ENCODE data around the genes CCDC138, EDAR, SH3RF3 and MALL.

DNA sequence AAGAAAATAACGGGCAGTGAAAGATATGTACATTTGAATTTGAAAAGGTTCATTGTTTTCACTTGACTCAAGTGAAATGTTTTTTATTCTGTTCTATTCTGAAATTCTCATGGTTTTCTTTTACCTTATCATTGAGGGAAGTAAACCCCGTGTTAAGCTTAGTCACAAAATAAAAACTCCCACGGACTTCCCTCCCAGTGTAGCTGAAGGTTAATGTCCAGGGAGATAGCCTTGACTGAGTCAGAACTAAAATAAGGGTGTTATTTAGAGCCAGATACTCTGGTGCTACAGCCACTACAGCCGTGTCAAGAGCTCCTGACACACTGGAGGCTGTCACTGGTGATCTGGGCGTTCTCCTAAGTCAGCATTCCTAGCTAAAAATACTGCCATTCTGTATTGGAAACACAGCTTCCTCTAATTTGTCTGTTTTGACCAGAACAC lies 82.0 kb upstream of the RANBP2 start:
- RRBS: no CpG with 5 or more reads among the region's 5 CpGs

DNA sequence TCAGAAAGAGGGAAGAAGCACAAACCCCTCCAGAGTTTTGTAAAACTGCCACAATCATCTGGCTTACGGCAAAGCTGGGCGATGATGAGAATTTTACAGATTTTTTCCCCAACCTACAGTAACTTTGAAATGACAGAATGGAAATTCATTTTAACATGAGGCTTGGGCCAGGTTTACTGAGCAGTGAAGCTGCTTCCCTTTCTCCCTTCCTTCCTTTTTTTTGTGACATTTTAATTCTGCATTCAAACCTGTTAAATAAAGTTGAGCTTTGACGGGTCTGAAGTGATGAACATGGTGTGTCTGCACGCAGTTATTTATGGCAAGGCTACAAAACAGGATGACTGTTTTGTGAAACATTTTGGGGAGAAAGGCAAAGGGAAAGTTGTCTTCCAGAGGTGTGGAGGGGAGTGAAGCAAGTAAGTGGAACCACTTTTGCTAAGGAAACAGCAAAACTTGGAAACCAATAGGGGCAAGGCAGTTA lies 61.7 kb upstream of the RANBP2 start:
- RRBS: no CpG with 5 or more reads among the region's 4 CpGs

DNA sequence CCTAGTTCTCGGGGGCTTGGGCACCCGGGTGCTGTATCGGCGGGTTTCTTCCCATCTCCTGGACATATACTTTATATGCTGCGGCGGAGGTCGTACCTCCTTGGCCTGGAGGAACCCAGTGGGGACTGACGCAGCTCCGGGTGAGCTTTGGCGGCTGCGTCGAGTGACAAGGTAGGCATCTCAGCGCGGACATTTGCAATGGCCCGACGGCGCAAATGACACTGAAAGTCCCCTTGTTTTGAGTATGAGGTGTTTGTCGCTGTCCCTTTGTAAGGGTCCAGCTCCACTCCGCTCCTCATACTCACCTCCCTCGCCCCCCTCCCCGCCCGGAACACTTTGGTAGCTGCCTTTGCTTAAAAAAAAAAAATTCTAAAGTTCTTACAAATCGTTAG lies 717 bp downstream of the RANBP2 start:
- RRBS: no CpG with 5 or more reads among the region's 23 CpGs

DNA sequence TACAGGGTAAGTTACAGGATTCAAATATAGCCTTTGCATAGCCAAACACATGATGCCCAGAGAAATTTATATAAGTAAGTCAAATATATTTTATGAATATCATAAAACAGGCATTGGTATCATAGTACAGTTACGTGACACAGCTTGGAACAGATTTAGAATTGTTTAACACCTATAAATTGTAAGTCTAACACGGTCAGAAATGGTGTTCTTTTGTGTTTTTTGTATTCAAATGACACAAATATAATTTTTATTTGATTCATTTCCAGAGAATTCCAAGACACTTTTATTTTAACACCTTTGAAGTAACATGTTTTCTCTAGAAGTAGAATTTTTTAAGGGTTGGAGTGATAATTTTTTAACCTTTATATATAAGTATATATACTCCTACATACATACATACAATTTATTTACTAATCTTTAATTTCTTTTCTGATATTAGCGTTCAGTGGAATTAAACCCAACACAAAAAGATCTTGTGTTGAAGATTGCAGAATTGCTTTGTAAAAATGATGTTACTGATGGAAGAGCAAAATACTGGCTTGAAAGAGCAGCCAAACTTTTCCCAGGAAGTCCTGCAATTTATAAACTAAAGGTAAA lies 11.7 kb downstream of the RANBP2 start:
- RRBS: no CpG with 5 or more reads among the region's 3 CpGs

GRCh38 chr2:108756348-108756820 lies 30.2 kb upstream of the CCDC138 start:
- RRBS: no CpG with 5 or more reads among the region's 2 CpGs

DNA sequence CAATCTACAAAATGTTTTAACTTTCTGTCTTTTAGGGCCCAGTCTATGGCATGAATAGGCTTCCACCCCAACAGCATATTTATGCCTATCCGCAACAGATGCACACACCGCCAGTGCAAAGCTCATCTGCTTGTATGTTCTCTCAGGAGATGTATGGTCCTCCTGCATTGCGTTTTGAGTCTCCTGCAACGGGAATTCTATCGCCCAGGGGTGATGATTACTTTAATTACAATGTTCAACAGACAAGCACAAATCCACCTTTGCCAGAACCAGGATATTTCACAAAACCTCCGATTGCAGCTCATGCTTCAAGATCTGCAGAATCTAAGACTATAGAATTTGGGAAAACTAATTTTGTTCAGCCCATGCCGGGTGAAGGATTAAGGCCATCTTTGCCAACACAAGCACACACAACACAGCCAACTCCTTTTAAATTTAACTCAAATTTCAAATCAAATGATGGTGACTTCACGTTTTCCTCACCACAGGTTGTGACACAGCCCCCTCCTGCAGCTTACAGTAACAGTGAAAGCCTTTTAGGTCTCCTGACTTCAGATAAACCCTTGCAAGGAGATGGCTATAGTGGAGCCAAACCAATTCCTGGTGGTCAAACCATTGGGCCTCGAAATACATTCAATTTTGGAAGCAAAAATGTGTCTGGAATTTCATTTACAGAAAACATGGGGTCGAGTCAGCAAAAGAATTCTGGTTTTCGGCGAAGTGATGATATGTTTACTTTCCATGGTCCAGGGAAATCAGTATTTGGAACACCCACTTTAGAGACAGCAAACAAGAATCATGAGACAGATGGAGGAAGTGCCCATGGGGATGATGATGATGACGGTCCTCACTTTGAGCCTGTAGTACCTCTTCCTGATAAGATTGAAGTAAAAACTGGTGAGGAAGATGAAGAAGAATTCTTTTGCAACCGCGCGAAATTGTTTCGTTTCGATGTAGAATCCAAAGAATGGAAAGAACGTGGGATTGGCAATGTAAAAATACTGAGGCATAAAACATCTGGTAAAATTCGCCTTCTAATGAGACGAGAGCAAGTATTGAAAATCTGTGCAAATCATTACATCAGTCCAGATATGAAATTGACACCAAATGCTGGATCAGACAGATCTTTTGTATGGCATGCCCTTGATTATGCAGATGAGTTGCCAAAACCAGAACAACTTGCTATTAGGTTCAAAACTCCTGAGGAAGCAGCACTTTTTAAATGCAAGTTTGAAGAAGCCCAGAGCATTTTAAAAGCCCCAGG lies 22.9 kb upstream of the CCDC138 start:
- RRBS: no CpG with 5 or more reads among the region's 21 CpGs

- RRBS: 1% methylated on average over 14 of the region's 48 CpGs
Measured at GRCh38 chr2:108786056-108786872, at the start of gene CCDC138. TSS of gene CCDC138 (plus strand) at chr2:108786771.

DNA sequence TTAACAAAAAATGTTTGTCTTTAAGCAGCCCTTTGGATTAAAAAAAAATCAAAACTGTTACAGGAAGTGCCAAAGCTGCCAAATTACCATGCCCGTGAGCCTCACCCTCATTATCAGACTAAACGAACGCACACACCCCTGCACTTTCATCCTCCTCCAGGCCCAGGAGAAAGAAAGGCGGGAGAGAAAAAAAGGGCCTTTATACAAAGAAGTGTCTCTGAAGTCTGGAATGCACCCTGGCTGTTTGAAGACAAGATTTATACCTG lies 31.1 kb downstream of the EDAR start:
- RRBS: no CpG with 5 or more reads among the region's 4 CpGs

DNA sequence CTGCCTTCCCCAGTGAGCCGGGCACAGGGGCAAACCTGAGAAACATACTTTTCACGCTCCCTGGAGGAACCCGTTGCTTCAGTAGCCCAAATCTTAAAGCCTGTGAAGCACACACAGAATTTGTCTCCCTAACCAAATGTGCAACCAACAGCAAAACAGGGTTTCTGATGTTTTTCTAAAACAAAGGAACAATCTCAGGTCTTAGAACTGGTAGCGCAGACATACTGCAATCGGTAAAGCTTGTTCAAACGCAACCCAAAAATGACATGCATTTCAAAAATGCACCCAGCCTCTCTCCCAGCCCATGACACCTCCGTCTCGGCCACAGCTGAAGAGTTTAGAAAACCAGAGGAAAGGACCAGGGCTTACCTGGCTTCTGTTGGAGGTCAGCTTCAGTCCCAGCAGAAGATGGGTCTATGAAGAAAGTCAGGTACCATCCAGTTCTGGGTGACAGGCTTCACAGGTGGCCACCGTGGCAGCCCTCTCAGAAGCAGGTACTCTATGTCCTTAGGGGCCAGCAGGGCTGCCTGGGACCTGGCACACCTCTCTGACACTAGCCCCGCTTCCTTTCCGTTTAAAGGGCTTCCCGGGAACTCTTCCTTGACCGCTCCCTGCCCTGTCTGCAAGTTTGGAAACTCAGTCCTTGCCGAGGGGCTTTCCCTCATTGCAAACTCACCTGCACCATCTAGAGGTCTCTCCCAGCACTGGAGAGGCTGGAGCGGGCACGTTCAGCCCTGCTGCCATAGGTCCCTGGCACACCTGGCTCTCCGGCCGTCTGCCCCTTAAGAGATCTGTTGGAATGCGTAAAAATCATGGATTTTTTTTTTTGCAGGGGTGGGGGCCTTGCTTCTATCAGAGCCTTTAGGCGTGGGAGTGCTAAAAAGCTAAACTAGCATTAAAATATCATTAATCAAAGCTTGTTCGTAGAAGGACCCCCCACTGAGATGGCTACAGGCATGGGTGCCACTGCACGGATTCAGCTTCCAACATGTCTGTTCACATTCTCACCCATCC lies at the start of gene EDAR:
TSS of gene EDAR (minus strand) at position 630 of the 1,014 bp plus-strand sequence.
- RRBS: no CpG with 5 or more reads among the region's 22 CpGs

DNA sequence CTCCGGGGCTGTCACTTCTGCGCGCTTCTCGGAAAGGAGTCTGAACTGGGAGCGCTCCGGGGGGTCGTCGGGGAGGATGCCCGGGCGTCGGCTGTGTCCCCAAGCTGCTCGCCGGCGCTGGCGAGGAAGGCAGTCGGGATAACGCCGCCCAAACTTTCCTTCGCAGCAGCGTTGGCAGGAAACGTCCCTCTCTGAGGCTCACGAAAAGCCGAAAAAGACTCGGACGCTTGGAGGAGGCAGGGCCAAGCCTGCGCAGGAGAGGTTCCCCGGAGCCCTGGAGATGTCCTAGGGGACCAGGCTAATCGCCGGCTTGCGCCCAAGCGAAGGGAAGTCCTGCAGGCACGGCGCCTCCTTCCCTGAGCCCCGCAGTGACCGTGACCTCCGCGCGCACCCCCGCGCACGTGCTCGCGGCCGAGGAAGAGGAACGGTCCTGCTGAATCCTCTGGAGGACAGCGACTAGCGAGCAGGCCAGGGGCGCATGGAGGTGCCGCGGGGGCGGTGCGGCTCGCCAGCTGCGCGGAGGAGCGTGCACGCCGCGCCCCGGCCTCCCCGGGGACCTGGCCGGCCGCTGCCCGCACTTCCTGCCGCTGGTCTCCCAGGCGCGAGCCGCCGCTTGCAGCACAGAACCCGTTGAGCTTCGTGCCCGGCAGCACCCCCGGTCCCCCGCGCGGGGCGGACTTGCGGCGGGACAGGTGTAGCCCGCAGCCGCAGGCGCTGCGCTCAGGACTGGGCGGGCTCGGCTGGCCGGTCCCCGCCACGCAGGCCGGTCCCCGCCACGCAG lies at the start of gene SH3RF3:
TSS of gene SH3RF3 (plus strand) at position 621 of the 781 bp plus-strand sequence.
- RRBS: 1% methylated on average over 26 of the region's 91 CpGs

- RRBS: no CpG with 5 or more reads among the region's 17 CpGs
Measured at GRCh38 chr2:109213506-109214603, 84.8 kb downstream of the SH3RF3 start.

GRCh38 chr2:109242089-109243361 lies 113.5 kb downstream of the SH3RF3 start:
- RRBS: 85% methylated on average over 4 of the region's 20 CpGs

- RRBS: no CpG with 5 or more reads among the region's 4 CpGs
Measured at GRCh38 chr2:109259003-109259202, 129.9 kb downstream of the SH3RF3 start.

DNA sequence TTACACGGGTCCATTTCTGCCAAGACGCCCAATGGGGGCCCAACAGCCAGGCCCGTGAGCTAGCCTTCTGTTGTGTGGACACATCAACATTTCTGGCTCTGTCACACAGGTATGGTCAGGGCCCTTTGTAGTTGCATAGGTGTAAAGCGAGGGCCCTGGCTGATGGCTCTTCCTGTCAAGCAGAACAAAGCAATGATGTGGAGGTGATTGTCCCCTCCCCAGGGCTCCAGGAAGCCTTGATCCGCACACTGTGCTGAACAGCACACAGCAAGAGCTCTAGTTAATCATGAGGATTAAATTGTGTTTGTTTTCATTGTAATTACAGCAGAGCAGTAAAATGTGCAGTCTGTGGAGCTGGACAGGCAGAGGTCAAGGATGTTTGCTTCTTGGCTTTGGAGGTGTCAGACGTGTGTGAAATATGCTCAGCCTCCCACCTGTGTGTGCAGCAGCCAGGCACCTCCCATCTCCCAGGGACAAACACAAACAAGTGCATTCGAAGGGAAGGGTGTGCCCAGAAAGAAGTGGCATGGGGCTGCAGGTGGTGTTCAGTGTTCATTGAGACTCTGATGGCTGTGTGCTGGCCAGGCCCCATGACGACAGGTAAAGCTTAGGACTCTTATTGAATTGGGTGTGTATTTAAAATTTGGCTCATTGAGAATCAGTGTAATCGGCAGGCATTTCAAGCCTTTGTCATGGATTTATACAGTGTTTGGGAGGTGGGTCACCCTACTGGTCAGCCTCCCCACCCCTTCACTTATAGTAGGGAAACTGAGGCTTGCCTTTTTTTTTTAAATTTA lies 132.3 kb downstream of the SH3RF3 start:
- RRBS: no CpG with 5 or more reads among the region's 9 CpGs

- RRBS: no CpG with 5 or more reads among the region's 10 CpGs
Measured at GRCh38 chr2:109497339-109497807, 116.4 kb downstream of the SEPTIN10 start.

DNA sequence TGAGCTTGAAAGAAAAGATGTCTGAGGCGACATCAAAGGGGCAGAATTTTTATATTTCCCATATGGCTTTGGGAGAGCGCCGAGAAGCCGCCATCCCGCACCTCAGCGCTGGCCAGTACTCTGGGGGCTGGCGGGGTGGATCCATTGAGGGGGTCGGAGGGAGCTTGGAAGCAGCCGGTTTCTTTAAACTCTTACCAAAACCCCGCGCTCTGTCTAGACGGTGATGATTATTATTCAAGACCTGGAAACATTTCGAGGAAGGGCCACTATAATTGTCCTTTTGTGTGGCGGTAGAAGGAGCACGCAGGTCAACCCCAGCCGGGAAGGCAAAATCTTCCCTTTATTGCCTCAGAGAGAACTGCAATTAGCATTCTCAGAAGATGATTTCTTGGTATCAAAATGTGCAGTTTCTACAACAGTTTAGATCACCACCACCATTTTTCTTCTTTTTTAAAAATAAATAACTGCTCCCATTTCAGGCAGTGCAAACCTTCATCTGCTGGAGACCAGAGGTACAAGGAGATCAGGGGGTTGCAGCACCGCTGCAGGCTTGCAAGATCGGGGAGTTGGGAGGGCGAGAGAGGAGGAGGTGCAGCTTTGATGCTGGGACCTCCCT lies 111.2 kb downstream of the SEPTIN10 start:
- RRBS: no CpG with 5 or more reads among the region's 19 CpGs

DNA sequence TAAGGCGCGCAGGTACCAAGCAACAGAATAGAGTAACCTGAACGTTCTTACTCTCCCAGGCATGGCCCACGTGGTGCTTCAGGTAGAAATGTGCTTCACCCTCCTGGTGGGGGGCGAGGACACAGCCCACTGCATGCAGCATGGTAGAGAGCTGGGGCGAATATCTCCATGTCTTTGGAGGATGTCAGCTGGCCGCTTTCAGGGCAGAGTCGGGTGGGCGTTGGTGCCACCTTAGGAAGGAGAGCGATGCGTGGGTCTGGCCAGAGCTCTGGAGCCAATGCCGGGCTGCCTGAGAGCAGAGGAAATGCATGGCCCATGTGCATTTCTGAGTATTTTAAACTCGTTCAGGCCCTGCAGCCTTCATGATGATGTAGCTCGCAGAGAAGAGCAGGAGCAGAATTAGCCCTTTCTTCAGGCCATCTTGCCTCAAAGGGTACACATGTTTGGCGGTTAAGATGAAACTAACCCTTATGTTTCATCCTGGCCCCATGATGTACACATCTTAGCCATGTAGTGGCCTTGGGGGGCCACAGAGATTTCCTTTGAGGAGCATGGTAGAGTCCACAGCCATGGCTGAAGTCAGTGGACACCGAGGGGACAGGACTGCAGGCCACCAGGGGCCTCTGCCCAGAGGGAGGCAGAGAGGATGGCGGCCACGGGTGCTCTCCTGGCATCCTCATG lies 109.9 kb downstream of the SEPTIN10 start:
- RRBS: no CpG with 5 or more reads among the region's 18 CpGs

DNA sequence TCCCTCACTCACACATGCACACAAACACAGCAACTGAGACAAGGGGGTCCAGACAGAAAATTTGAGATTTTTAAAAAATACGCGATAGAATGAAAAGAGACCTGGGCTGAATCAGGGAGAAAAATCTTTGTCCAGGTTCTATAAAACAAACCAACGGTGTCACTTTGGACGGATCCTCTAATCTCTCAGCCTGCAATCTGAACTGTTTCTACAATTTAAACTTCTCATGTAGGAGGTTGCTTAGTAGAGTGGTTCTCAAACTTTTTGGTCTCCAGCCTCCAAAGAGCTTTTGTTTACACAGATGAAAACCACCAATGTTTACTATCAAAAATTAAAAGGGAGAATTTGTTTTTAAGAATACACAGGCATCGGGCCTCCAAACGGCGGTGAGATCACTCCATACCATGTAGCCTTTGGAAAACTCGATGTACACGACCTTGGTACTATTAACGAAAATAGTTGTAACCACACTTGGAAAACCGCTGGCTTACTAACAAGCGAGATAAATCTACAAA lies 1.0 kb downstream of the SEPTIN10 start:
- RRBS: no CpG with 5 or more reads among the region's 12 CpGs

DNA sequence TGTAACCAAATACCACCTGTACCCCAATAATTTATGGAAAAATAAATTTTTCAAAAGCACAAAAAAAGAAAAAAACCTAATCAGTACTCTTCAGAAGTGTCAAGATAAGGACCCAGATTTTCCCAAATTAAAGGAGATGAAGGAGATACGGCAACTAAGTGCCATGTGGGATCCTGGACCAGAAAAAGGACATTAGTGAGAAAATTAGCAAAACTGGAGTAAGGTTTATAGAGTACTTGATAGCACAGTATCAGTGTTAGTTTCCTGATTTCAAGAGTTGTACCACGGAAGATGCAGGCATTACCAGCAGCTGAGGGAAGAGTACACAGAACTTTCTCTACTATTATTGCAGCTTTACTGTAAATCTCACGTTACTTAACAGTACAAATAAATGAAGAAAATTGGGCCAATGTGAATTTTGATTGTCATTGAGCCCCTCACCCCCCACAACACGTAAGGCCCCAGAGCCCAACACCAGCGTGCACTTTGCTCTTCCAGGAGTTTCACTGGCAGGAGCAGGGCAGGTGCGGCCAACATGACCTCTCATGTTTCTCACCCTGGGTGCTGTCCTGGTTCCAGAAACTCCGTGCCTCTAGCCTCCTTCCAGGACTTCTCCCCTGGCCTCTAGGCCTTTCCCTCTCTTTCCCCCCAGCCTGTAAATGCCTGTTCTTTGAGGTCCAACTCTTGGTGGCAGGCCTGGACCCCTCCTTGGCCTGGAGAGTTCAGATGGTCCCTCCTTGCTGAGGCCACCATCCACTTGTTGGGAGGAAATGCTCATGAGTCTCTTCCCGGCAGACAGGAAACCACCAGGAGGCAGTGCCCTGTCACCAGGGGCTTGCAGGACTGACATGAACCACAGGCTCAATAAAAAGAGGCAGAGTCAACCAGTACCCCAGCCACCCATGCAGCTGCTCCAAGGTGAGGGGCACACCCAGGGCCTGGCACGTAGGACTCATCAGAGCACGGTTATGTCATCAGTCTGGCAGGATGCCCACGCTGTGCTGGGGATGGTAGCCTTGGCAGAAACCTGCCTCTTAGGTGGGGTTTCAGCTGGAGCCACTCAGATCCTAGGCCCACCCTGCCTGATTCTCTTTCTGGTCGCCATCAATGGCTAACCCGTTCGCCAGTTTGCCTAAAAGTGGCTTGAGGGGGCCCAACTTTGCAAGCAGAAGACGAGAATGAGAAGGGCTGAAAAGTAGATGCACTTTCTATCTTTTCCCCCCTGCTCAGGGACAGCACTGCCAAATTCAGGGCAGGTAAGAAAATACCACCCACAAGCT lies 1.6 kb downstream of the MALL start:
- RRBS: no CpG with 5 or more reads among the region's 15 CpGs

GRCh38 chr2:110115388-110116339 lies at the start of gene MALL:
TSS of gene MALL (minus strand) at chr2:110115822.
- RRBS: 5% methylated on average over 13 of the region's 65 CpGs